NT2/D1 (cell line): ENCODE measurements around a stretch of chr10.

- RRBS, 2 experiments, result no CpG with 5 or more reads among the region's 6 CpGs
Measured at GRCh38 chr10:75156058-75156742, 44.7 kb downstream of the SAMD8 start.

- RRBS, 2 experiments, result no CpG with 5 or more reads among the region's 13 CpGs
Measured at GRCh38 chr10:75295880-75296917, 60.4 kb upstream of the COMTD1 start.

DNA sequence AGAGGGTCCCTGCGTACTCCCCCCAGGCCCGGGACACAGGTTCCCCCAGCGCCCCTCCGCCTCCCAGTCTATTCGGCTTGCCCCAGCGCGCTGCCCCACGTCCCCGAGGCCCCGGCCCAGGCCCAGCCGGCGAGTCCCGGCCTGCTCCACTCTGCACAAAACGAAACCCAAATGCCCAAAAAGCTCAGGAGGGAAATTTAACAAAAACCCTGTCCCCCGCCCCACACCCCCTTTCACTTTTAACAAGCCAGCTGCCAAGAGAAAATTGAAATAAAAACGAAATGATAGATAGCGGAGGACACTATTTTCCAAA lies 4.3 kb downstream of the ZNF503 start:
- RRBS, 2 experiments, result 3 to 5% methylated on average over 8 of the region's 17 CpGs

DNA sequence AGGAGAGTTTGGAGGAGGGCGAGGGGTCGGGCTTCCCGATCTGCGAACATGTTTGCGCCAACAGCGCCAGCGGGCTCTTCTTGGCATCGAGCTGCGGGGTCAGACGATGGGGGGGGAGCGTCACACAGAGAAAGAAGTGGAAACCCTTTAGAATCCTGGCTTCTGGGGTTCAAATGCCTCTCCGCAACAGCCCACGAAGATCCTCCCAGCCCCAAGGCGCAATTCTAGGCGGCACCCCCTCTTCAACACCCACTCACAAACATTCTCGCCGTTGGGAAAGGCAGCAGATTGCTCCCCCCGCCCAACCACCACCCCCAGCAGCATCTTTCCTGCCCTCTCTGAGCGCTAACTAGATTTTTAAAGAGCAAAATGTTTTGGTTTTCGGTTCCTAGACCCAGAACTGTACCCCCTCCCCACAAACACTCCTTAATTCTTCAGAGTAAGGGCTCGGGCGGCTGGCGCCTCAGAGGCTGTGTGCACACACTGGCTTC lies 1.2 kb downstream of the ZNF503 start:
- RRBS, 2 experiments, result no CpG with 5 or more reads among the region's 23 CpGs

DNA sequence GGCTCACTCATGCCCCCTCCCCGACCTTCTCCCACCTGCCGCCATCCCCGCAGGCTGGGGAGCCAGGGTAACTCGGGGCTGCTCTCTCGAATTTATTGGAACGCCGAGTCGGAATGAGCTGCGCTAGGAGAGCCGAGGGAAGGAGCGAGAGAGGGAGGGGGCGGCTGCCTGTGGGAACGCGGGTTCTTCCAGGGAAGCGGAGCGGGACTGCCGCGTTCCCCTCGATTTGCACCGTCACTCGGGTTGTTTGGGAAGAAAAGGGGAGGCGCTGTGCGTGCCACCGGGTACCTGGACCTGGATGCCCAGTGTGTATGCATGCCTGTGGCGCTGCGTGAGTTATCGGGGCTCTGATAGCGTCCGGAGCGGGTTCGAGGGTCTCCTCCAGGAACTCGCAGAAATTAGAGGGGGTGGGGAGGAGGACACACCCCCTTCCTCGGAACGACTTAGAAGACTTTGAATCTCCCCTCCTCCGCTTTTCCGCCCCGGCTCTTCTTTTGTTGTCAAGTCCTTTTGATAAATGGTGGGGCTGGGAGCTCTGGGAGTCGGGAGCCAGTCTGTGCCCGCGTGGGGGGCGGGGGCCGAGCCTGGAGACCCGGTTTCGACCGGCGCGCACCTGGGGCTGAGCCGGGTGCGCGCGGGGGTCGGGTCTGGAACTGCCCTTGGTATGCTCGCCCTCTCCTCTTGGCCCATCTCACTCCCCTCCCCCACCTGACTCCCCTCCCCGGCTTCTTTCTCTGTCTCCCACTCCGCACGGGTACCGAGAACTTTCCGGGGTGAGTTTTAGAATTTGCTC lies 1.9 kb upstream of the ZNF503 start:
- RRBS, 2 experiments, result under 1 to 1% methylated on average over 12 to 18 of the region's 58 CpGs

- RRBS, 2 experiments, result no CpG with 5 or more reads among the region's 9 CpGs
Measured at GRCh38 chr10:75470571-75471308, 39.3 kb downstream of the LRMDA start.

- RRBS, 2 experiments, result no CpG with 5 or more reads among the region's 4 CpGs
Measured at GRCh38 chr10:75523671-75524092, 92.3 kb downstream of the LRMDA start.

DNA sequence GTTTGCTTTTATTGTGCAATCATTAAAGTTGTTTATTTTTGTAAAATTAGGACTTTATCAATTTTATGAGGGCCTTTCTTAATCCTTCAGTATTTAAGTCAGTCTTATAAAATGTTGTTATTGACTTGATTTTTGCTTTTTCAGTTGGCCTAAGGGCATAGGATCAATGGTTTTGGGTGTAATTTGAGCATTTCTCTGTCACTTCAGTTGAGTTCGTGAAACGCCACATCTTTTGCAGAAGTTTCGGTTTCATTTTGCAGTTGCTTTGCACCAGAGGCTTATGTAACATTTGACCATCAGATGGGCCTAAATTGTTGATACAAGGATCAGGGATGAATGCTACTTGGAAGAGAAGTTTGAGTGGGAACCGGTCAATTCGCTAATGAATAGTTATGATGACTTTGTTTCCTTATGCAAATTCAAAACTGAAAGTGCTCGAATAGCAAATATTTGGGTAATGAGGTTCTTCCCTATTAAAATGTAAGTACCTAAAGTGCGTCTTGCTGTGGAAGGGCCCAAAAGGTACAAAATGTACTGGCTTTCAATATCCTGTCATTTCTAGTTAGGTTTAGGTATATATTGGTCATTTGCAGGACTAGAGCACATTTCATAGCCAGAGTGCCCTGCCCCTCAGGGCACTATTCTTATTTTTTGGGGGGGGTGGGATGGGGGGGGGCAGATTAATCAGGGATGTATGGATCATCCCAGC lies 340.9 kb downstream of the LRMDA start:
- RRBS, 2 experiments, result no CpG with 5 or more reads among the region's 7 CpGs

DNA sequence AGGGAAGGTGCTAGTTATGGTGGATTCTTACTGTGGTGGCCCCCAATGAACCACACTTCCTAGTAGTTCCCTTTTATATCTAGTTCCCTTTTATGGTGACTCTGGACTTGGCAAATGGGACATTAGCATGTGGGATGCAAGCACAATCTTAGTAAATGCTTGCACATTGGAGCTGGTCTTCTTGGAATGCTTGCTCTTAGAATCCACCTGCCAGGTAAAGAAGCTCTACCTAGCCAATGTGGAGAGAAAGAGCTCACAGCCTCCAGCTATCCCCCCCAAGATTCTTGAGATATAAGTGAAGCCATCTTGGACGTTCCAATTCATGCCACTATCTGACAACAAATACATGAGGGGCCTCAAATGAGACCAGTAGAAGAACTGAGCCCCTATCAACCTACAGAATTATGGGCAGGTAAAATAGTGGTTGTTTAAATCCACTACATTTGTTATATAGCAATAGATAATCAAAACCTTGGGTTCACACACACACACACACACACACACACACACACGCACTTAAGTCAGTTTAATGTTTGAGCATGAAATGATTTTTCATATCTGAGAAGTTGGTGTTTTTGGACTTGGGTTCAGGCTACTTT lies 430.4 kb downstream of the LRMDA start:
- RRBS, 2 experiments, result no CpG with 5 or more reads among the region's 2 CpGs

DNA sequence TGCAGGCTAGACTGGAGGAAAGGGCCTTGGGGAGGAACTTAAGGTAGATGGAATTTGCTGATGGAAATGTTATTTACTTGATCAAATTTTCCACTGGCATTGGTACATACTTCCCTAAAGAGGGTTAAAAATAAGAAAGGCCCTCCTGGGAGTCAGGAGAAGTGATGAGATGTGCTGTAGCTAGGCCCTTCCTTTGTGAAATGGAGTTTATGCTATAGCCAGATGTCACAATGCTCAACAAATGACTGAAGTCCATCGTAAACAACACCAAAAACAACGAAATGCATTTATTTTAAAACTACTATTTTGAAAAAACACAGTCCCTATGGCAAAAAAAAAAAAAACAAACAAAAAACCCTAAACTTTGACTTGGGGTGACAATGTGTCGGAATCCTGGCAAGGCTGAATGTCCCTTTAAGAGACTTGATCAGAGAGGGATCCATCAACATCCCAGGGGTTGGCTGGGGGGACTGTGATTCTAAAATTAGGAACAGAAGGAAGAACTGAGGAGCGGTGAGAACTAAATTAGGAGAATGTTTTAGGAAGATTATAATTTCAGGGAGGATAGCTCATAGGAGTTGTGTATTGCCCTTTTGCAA lies 706.1 kb downstream of the LRMDA start:
- RRBS, 2 experiments, result no CpG with 5 or more reads among the region's 4 CpGs

- RRBS, 2 experiments, result 100% methylated on average over 2 of the region's 12 CpGs
Measured at GRCh38 chr10:76251774-76252452, 820.5 kb downstream of the LRMDA start.

- RRBS, 2 experiments, result no CpG with 5 or more reads among the region's 6 CpGs
Measured at GRCh38 chr10:77041571-77042305, 595.9 kb downstream of the KCNMA1 start.

- RRBS, 2 experiments, result no CpG with 5 or more reads among the region's 10 CpGs
Measured at GRCh38 chr10:77072983-77073480, 564.6 kb downstream of the KCNMA1 start.

DNA sequence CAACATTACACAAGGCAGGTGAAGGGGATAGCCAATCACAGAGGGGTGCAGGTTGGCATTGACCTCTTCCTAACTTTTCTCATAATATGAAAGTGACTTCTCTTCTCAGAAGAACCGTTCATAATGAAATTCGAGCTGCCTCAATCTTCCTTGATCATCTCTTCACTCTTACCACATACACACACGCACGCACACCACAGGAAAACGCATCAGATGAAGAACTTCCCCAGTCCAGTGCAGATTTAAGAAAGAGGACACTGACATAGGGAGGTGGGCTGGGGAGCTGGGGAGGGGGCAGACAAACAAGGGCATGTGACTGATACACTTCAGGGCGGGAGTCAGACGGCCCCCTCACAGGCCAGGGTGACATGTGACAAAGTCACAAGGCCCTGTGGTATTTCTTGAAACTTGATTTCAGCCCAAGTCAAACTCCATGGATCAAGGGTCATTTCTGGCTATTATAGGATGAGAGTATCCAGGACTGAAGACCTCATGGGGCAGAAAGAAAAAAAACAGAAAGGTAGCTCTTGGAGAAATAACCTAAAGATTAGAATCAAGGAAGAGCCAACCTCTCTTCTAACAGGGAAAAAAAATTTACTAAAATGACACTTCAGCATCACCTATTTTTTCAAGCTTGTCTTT lies 82.6 kb downstream of the KCNMA1 start:
- RRBS, 2 experiments, result no CpG with 5 or more reads among the region's 7 CpGs

DNA sequence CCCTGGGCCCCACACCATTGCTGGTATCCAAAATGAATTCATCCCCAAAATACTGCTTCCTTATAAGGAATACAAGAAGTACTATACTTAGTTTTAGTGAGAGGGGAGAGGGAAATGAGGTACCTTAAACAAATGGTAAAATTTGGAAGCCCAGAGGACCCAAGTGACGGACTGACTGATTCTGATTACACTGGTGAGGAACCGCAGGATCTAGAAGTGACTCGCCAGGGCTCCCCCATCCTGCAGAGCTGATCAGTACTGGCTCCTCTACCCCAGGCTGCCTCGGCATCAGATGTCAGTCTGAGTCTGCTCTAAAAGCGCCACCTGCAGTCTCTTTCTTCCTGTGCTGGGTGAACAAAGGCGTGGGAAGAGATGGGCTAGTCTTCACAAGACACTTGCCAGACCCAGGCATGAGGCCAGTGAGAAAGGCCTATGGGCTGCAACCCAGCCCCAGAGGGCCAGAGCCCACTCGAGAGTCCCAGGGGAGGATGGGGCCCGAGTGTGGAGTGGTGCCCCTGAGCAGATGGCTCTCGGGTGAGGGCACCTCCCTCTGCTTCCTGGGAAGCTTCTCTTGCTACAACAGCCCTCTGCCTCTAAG lies 89.0 kb downstream of the DLG5 start:
- RRBS, 2 experiments, result no CpG with 5 or more reads among the region's 9 CpGs

DNA sequence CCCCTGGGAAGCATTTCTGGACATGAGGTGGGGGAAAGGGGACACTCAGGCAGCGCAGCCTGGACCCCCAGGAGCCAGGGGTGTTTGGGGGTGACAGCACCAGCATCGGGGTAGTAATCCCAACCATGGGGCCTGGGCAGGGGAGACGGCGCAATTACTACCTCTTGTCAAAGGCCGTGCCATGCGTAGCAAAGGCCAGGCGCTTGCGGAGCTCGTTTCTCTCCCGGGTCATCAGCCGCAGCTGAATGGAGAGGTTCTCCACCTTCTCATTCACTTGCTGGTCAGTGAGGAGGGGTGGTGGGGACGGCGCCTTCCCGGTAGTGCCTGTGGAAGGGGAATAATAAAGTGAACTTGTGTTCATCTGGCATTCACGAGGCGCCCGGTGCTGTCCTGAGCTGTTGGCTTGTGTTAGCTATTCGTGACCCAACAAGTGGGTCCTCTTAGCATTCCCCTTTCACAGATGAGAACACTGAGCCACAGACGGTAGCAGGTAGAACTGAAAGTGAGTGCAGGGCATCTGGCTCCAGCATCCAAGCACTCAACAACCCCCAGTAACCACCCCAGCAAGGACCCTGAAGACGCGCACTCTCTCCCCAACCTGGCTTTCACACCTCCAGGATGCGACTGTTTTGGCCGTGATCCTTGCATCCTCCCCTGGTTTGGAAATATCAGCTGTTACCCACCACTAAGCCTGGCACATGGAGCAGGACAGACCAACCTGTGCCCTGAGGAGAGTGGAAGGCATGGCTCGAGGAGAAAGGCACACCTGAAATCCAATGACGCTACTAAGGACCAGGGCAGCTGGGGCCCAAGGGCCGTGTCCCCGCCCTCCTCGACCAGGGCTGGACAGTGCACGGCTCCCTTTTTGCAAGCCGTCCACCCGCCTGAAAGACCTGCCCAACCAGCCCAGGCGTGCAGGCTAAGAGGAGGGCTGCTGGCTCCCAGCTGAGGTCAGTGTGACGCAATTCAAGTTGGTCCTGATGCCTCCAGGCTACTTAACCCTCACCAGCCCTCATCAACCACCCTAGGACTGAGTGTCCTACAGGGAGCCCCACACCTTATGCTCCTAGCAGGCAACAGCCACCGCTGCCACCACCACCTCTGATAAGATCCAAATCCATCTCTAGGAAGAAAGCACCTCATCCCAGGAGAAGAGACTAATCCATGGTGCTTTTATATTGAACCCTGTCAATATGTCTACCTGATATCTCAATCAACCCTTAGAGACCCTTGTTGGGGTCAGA lies 69.6 kb downstream of the DLG5 start:
- RRBS, 2 experiments, result 94 to over 99% methylated on average over 2 to 5 of the region's 34 CpGs

GRCh38 chr10:77866417-77867120 lies 60.0 kb downstream of the DLG5 start:
- RRBS, 2 experiments, result no CpG with 5 or more reads among the region's 8 CpGs

DNA sequence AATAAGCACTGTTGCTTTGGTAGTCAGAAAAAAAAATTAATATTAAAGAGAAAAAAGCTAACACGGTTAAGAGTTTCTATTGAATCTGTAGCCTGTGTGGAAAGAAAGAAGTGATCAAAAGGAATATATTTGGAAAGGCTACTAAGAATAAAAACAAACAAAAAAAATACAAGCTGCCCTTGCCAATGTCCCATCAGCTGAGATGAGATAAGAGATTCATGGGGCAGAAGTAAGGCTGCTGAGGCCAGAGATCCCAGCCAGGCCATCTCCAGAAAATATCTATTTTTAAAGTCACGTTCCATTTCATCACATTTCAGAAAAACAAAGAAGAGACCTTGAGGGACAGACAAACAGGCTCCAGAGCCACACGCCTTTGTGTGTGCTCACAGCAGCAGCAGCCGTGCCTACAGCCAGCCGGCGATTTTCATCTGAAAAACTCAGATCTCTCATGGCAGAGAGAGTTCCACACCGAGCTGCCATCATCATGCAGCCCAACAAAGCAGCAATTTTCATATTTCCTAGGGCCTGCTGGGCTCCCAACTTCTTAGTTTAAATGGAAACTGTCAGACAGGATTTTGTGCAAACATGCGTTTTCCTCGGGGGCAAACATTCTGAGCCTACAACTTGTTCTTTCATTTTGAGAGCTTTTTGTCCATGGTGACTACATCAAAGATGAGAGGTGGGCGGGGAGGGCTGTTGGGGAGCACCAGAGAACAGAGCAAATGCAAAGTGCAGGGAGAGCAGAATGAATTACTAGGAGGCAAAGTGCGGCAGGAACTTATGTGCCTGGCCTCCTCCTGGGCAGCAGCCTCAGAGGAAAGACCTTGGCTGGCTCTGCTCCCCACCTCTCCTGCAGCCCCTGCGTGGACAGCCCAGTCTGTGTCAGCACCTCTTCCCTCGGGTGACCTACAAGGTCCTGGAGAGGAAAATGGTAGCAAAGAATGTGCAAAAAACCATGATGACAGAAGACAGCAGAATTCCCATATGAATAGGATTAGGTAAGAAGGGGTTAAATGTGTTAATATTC lies 38.8 kb downstream of the DLG5 start:
- RRBS, 2 experiments, result no CpG with 5 or more reads among the region's 13 CpGs

GRCh38 chr10:77909772-77910184 lies 16.8 kb downstream of the DLG5 start:
- RRBS, 2 experiments, result no CpG with 5 or more reads among the region's 8 CpGs

- RRBS, 2 experiments, result no CpG with 5 or more reads among the region's 15 CpGs
Measured at GRCh38 chr10:77927410-77927869, 885 bp upstream of the DLG5 start.